Measurements from ENCODE around the gene PLET1.

- PRO-cap: no peak
Measured at GRCh38 chr11:111561826-111562072, 21.2 kb downstream of the LAYN start.

DNA sequence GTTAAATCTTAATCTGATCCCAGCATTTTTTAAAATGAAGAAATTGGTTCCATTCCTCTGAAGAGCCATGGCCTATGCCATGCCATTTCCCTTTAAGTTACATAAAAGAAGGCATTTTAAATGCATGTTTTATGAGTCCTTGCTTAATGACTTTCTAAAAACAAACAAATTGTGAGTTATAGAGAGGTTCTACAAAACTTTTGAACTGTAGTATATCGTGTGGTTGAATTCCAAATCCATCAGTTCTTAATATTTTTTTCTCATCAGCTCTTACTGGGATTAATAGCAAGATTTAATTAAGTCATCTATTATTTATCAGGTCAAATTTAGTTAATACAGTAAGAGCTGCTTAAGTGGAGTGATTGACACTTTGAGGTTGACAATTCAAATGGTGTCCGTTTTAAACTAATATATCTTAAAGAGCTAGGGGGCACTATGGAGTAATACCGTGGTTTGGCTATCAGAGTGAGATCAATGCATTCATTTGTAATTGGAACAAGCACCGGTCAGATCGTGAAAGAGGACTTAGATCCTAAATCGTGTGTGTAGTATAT lies 2.0 kb downstream of the SIK2 start:
- PRO-cap: no peak

GRCh38 chr11:111632776-111633734 lies 30.8 kb downstream of the SIK2 start:
- PRO-cap: no peak

DNA sequence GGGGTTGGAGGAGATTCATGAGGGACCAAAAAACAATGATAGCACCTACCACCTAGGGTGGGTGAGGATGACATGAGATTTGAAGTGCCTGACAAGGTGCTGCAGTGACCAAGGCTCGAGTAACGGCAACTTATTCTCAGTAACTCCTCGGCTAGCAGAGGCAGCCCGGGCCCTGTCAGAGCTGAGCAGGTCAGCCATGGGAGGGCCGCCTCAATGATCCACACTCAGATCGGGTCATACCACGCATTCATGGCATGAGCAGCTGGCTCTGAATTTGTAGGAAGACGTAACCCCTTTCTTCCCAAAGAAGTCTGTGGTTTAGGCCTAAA lies 30.1 kb downstream of the PPP2R1B start:
- PRO-cap: no peak

DNA sequence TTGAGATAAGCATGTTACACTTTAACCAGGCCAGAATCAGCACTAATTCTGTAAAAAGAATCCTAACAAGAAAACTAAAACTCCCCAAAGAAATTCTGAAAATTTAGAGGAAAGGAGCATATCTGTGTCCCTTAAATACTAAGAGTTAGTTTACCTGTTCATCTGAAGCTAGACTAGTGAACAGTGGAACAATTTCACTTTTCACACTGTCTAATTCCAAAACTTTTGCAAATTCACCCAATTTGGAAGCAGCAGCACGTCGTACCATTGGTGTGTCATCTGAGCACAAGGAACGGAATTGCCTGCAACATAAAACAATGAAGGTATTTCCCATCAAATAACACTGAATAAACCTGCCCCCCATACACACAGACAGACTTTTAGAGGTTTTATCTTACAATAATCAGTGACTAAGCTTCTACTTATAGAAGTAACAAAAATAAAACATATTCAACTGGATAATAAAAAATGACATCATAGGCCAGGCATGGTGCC lies 6.5 kb downstream of the PPP2R1B start:
- PRO-cap: no peak

DNA sequence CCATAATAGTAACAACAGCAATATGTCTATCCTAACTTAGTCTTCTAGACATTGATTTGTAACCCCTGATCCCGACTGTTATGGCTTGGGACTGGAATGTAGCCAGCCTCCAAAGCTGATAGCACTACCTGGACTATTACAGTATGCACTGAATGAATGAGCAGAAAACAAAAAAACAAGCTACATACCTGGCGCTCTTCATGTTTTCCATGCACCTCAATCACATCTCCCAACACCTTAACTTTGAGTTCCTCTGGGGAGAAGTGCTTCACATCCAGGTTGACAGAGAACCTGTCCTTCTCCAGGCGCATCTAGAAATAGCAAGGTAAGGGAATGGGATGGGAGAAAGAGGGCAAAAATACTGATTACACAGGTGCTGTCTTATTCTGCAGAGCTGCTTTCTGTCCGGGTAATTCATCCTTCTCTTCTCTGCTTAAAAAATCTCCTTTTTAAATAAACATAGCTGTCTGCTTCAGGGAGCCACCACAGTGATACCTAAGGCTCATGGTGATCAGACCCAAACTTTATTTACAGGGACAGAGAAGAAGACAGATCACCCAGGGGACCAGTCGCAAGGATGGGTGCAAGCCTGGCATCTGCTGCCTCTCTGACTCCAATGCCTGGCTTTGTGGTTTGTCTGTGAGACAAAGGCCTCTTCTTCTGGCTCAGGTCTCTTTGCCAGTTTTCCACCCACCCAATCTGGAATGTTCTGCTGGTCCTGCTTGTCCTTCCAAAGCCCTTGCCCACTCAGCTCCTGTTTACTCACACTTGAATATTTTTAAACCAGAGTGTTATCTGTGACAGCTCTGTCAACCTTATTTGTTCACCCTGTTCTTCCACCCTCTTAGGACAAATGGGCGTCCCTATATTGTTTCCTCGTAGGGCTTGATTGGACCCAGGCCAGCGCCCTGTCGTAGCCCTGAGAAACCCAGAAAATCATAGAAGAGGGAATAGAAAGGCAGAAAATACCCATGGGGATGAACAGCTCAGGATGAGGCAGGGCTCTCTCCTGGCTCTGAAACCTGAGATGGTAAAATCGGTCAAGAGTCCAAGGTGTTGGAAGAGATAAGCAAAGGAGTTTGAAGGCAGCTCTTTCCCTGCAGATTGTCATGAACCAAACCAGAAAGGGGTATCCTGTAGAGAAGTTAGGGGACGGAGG lies 1.1 kb downstream of the CRYAB start:
- PRO-cap: no peak

GRCh38 chr11:111913379-111913909 lies 910 bp downstream of the HSPB2 start:
- PRO-cap: no peak

DNA sequence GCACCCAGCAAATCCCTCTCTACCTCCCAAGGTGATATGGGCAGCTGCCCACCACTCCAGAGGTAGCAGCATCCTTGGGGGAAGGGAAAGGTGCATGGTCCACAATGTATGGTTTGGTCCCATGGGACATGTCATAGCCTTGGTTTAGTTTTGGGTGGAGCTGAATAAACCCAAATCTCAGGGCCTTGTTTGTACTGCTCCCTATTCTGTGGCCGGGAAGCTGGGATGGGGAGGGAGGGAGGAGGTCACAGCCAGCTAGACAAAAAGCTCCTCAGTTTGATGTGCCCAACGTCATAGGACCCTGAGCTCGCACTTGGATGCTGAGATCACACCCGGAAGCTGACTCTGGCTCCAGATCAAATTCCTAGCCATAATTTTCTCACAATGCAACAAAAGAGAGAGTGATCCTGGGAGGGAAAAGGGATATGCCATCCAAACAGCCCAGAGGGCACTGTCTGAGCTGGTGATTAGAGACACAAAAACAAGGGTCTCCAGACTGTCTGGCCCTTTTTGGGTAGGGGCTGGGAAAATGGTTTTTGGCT lies 1.4 kb downstream of the HSPB2 start:
- PRO-cap: unidirectional peak, plus-strand start at position 417 of the sequence

DNA sequence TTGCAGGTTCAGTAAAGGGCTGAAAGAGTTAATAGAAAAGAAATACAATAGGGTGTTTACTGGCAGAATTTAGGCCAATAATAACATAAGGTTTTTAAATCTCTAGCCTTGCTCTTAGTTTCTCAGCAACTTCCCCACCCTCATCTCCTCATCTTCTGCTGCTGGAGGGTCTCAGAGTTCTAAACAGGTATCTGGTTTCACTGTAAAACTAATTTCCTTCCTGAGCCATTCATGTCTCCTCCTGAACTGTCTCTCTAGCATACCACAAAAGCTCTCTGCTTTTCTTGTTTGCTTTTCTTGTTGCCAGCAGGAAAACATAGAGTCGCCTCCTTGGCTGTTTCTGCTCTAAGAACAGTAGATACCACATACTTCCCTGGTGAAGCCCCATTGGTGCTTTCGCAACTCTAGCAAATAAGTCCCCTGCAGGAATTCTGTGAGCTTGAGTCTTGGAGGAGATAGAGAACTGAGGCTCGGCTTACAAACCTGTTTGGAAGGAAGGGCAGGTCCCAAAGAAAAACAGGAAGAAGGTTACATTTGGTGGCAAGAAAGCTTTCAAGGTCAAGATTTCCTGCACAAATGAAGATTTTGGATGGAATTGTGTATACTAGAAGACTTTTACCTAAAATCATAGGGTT lies 7.0 kb downstream of the DIXDC1 start:
- PRO-cap: no peak

- PRO-cap: no peak
Measured at GRCh38 chr11:112019046-112020157, 5.8 kb upstream of the DLAT start.

DNA sequence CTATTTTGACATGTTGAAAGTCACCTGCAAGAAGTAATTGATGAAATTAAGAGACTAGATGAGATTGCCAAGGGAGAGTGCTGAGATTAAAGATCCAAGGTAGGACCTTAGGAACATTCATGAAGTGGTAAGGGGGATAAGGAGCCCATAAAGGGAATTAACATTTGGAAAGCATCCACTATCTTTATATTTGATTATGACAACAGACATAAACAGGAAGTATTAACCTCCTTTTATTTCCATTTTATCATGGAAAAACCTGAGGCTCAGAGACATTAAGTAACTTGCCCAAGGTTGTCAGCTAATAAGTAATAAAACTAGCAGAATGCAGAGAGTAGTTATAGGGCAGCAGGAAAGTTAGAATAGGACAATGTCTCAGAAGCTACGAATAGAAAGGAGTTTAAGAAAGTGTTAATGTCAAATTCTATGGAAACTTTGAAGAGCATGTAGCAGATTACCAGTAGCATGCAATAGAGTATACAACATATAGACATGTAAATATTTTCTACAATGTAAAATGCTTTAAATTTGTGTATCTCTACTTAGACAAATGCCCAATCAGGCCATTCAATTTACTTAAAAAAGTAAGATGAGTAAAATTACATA lies 1.3 kb downstream of the BCO2 start:
- PRO-cap: no peak

DNA sequence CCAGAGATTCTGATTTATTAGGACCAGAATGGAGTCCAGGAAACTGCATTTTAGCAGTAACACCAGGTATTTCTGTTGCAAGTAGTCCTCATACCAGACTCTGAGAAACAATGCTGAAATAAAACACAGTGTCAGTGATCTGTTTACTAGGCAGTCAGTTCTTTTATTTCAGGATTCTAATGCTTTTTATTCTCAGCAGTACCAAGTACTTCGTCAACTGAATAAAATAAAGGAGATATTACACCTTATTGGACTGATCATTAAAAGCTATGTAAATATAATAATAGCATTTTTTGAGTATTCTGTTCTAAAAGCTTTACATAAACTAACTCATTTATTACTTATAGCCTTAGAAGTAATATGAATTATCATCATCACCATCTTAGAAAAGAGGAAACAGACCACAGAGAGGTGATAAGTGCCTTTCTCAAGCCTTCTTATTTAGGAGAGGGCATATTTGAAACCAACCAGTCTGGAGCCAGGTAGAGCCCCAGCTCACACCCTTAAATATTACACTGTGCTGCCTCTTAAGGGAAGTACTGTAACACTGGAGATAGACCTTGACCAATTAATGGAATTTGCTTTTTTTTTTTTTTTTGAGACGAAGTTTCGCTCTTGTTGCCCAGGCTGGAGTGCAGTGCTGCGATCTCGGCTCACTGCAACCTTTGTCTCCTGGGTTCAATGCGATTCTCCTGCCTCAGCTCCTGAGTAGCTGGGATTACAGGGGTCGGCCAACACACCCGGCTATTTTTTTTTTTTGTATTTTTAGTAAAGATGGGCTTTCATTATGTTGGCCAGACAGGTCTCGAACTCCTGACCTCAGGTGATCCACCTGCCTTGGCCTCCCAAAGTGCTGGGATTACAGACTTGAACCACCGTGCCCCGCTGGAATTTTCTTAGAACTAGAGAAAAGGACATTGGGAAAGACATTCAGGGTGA lies 2.3 kb downstream of the BCO2 start:
- PRO-cap: no peak

GRCh38 chr11:112195013-112195523 lies 19.8 kb downstream of the BCO2 start:
- PRO-cap: no peak

GRCh38 chr11:112260690-112261083 lies at the start of gene PLET1:
TSS of gene PLET1 (minus strand) at chr11:112260860.
- PRO-cap: no peak

DNA sequence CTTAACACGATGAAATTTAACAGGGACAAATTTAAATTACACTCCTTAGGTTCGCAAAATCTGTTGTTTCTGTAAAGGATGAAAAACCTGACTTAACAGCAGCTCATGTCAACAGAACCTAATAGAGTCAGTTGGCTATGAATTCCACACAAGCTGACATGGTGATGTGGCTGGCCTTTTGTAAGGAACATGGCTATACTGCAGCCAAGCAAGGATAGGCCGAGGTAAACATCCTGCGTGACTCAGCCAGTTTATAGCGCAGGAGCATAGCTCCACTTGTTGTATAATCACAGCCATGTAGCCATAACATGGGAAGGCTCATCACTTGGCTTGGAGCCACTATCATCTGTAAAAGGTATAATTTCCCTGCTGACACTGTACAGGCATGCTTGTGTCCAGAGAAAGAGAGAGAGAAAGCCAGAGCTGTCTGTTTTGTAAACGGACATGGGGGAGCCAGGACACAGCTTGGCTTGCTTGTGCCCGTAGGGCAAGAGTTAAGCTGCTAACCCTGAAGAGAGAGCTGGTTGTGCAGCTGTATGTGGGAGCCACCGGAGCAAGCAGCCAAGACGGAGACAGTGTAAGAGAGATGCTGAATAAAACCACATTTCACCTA lies 104.3 kb upstream of the PLET1 start:
- PRO-cap: no peak

DNA sequence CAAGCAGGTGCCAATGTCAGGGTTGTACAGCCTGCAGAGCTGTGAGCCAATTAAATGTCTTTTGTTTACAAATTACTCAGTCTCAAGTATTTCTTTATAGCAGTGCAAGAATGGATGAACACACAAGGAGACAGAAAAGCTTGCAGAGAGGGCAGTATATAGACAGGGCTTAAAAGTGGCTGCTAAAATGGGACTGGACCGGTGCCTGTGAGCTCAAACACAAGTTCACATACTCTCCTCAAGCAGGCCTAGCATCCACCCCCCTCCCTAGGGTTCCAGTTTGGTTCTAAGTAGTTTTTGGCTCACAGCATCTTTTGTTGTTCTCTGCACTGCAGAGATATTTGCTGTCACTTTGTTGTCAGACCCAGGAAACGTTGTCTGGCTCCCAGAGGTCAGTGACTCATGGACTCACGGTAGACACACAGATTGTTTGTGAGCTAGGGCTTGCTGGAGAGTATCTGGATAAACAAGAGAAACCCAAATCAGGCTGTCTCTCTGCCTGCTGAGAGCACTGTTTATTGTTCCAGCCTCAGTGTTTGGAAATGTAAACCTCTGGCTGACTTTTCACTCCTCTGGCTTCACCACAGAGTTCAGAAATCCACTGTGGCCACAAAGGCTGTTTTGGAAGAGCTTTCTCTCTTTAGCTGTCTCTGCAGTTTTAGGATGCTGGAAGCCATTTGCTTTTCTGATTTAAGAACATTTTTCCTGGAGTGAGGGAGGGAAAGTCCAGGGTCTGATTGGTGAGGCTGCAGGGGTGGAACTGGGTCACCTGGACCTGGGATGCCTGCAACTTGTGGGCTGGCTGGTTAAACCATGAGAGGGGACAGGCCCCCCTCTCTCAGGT lies 303.7 kb upstream of the PLET1 start:
- PRO-cap: no peak

DNA sequence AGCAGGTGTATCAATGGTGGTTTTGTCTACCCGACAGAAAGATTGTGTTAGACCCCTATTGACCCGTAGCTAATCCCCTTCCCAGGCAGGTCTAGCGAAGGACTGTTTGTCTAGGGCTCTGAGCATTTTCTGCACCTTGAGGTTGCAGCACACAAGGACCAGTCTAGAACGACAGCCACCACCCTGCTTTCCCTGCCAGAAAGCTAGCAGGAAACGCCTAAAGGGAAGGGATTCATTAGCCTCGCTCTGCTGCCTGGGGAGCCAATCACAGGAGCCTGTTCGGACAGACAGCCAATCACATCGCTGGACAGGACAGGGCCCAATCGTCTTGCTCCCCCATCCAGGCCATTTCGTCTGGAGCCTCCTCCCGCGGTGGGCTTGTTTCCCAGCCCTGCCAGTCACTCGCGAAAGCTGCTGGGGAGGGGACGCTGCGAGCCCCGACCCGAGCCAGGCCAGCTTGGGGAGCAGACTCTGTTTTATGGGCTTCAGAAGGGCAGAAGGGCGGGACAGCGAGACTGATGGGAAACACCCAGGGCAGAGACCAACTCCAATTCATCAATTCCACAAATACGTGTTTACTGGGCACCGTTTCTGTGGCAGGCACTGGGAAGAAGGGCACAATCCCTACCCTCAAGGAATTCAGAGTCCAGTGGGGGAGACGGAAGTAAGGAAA lies 79.8 kb upstream of the NCAM1 start:
- PRO-cap: bidirectional peak, plus-strand start at position 401 of the sequence, minus-strand start at position 205 of the sequence

GRCh38 chr11:113155946-113156748 lies 158.2 kb upstream of the TTC12 start:
- PRO-cap: no peak

- PRO-cap: no peak
Measured at GRCh38 chr11:113190206-113190787, 124.1 kb upstream of the TTC12 start.

- PRO-cap: no peak
Measured at GRCh38 chr11:113275163-113275748, 39.1 kb upstream of the TTC12 start.

Measured in A673 (cell line).